Tibial artery (tissue), 1 donor: ENCODE measurements around a stretch of chr20.

- PRO-cap: no peak
Observed at GRCh38 chr20:20602878-20603373, 109.5 kb downstream of the RALGAPA2 start.

DNA sequence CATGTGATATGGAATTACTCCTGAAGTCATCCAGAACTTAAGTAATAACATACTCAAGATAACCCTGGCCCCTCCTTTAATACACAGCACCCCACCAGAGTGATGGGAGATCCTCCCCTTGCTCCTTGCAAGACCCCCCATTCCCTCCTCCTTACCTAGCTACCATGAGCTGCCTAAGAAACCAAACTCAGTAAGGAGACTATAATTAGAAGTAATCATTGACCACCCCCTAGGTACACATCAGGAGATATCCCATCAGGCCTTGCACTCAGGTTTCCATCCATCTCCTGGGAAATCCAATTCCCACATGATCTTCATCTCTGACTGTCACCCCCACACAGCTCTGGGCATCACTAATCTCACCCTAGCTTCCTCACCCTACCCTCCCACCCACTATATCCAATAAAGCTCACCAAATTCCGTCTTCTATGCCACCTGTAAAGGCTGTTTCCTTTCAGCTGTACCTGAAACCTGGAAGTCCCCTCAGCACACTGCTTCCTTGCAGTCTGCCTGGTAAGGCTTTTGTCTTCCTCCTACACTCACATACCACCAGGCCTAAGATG, 22.2 kb downstream of the RALGAPA2 start:
- PRO-cap: no peak

- PRO-cap: no peak
Observed at GRCh38 chr20:20731587-20732072, 19.2 kb upstream of the RALGAPA2 start.

DNA sequence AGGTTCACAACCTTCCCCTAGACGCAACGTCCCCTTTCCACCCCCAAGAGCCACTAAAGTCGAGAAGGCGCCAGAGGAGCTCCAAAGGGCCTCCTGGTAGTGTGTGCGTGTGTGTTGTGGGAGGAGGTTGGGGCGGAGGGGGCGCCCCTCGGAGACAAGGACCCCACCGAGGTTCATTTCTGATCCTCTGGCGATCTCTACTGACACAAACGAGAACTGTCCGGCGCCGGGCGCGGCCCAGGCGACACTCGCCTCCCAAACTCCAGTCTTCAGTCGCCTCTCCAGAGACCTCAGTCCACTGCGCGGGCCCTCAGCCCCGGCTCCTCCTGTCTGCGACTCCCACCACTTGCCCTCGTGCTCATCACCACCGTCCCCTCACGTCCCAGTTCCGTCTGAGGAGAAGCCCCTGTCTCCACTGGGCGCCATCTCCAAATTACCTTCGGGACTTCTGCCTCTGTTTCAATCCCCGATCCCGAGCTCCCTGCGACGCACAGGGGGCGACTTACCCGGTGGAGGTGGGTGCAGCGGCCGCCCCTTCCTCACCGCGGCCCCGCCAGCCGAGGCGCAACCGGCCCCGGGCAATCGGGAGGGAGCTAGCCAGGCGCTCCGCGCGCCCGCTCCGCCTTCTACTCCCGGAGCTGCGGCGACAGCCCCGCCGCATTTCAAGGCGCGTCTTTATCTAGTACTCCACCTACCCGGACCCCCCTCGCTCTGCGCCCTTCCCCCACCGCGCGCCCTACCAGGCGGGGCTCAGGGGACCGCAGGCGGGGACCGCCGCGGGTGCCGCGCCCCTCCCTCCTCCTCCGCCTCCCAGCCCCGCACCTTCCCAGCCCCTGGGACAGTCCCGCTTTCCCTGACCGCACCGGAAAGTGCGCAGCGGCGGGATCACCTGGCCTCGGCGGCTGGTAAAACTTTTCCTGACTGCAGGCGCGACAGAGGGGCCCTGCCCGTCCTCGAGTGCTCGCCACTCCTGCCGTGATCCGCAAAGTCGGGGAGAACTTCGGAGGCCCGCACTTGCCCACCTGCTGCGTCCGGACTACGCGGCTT, 7.7 kb upstream of the NKX2-2 start:
- PRO-cap: no peak

DNA sequence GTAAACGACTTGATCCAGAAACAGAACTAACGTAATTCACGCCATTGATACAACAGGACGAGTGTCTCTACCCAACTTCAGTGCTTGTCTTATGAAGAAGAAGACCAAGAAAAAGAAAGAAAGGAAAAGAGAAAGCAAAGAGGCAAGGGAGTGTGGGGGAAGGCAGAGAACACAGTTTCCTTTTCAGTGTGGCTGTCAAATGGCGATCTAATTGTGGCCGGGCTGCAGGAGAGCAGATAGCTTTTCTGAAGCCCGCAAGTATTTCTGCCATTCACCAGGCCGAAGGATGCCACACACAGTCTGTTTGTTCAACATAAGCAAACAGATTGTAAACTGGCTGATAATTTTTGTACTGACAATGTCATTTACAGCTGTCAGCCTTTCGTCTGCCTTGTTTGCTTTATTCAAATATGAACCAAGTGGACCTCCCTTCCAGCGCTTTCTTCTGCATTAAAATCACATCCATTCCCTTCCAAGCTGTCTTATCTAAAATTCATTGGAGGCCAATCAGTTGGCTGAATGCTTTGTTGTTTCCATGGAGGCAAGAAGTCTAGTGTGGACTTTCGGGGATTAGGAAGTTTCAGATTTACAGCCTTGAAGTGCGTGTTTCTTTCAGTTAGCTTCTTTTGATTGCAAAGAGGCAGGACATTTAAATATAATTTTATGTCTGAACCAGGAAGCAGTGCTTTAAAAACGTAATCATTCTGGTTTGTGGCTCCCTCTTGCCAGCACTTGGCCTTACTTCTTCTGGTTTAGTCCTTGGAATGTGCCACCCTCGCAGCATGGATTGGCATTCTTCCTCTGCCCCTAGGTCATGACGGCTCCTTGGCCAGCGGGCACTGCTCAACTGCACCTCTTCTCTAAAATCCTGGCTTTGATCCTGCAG, 180.4 kb downstream of the FOXA2 start:
- PRO-cap: no peak

DNA sequence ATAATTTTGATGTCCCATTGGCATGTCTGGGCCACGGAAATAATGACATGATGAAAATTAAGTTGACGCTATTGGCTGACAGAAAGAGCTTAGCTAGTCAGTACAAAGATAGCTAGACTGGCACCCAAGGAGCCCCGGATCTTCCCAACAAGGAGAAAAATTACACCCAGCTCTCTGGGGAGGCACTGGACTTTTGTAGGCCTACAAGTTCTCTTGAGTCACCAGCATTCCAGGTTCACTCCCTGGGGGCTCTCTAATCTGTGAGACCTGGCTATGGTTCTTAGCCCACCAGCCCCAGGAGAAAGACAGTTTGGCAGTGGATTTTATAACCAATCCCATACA, 59.8 kb downstream of the FOXA2 start:
- PRO-cap: no peak

GRCh38 chr20:22525703-22526200, 58.6 kb downstream of the FOXA2 start:
- PRO-cap: no peak

GRCh38 chr20:22570323-22570885, 14.0 kb downstream of the FOXA2 start:
- PRO-cap: no peak

- PRO-cap: no peak
Observed at GRCh38 chr20:22580339-22580533, 4.1 kb downstream of the FOXA2 start.

DNA sequence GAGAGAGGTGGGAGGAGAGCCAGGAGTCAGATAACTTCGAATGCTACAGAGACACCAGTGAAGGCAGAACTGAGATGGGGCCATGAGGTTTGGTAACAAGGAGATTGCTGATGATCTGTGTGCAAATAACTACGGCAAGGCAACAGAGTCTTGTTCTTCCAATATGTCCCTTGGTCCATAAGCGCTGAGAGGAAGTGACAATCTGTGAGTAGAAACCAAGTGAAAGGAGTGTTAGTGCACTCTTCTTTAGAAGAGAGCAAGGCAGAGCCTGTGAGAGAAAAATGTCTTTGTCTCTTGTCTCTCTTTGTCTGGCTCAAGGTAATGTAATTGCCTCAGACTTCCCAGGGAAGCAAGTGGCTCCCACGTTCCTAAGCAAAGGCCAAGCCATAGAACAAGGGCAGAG, 211.3 kb upstream of the FOXA2 start:
- PRO-cap: no peak

- PRO-cap: unidirectional peak, plus-strand start at chr20:23051042; bidirectional peak, plus-strand start at chr20:23051265, minus-strand start at chr20:23051114
Observed at GRCh38 chr20:23050538-23051169, 1.2 kb upstream of the THBD start.

GRCh38 chr20:23128386-23128869, 42.3 kb upstream of the CD93 start:
- PRO-cap: no peak

- PRO-cap: unidirectional peak, plus-strand start at chr20:23152108; bidirectional peak, plus-strand start at chr20:23152684, minus-strand start at chr20:23152456
Observed at GRCh38 chr20:23151617-23153022, 66.0 kb upstream of the CD93 start.

DNA sequence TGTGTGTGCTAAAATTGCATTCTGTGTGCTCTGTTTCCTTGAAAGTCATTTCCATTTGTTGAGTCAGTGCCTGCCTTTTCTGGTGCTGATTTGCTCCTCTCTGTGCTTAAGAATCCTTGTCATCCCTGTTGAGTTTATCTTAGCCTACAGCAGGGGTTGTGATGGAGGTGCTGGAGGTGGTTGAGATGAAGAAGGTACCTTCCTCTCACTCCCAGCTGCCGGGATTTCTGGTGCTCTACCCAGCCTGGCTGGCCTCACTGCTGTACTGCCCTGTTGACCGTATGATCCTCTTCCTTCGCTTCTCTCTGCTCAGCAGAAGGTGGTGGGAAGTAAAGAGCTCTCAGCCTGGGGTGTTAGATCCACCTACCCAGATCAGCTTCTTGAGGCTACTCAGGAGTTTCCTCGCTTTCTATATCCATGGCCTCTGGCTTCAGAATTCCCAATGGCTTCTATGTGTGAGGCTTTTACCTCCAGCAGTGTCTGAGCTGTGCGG, 101.1 kb upstream of the NXT1 start:
- PRO-cap: no peak

DNA sequence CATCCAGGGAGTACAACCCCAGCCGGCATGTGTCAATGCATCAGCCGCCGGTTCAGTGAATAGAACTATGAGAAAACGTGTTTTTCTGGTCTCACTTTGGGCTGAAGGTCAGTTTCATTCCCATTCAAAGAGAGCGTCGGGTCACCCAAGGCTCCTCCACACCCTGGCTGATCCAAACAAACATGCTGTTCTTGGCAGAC, 35.5 kb upstream of the NXT1 start:
- PRO-cap: unidirectional peak, minus-strand start at position 57 of the sequence

DNA sequence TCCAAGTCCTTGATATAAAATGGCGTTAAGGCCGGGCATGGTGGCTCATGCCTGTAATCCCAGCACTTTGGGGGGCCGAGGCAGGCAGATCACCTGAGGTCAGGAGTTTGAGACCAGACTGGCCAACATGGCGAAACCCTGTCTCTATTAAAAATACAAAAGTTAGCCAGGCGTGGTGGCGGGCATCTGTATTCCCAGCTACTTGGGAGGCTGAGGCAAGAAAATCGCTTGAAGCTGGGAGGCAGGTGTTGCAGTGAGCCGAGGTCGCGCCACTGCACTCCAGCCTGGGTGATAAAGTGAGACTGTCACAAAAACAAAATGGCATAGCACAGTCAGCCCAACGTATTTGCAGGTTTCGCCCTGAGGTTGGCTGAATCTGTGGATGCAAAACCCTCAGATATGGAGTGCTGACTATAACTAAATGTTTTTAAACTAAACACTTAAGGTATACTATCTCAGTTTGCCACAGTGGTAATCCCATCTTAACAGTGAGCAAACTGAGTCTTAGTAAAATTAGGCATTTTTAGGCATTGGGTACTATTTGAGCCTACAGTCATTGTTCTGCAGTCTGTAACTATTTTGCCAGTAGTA, 2.8 kb downstream of the NXT1 start:
- PRO-cap: no peak

DNA sequence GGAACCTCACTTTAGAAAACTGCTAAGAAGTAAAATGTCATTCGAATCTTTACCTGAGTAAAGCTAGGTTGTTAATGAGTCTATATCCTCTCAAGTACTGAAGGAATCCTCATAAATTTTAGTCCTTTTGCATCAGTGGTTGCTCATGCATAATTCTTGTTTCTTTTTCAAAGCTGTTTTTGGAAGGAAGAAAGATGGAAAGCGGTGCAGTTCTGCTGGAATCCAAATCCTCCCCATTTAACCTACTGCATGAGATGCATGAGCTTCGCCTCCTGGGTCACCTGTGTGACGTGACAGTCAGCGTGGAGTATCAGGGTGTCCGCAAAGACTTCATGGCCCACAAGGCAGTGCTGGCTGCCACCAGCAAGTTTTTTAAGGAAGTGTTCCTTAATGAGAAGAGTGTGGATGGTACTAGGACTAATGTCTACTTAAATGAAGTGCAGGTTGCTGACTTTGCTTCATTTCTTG, 2.2 kb downstream of the GZF1 start:
- PRO-cap: no peak

GRCh38 chr20:23399620-23400388, 21.5 kb downstream of the NAPB start:
- PRO-cap: no peak

DNA sequence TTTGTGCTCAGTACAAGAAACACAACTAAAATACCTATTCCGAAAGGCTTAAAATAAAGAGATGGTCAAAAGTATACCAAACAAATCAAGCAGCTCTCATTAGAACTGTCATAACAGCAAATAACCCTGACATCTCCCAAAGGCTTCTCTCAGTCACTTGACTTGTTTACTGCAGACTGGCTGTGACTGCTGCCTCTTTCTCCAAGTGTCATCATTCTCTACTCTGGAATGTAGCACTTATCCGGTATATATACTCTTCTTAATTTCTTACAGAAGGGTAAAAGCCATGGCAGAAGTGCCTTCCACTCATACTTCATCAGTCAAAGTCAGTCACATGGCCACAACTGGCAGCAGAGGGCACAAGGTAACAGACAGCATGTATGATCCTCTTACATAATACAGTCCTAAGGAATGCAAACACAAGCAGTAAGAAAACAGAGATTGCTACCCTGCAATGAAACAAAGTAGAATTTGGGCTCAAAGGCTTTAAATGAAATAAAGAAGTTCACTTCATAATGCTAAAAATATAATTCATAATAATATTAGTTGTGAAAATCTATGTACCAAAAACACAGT, 9.3 kb downstream of the NAPB start:
- PRO-cap: no peak

DNA sequence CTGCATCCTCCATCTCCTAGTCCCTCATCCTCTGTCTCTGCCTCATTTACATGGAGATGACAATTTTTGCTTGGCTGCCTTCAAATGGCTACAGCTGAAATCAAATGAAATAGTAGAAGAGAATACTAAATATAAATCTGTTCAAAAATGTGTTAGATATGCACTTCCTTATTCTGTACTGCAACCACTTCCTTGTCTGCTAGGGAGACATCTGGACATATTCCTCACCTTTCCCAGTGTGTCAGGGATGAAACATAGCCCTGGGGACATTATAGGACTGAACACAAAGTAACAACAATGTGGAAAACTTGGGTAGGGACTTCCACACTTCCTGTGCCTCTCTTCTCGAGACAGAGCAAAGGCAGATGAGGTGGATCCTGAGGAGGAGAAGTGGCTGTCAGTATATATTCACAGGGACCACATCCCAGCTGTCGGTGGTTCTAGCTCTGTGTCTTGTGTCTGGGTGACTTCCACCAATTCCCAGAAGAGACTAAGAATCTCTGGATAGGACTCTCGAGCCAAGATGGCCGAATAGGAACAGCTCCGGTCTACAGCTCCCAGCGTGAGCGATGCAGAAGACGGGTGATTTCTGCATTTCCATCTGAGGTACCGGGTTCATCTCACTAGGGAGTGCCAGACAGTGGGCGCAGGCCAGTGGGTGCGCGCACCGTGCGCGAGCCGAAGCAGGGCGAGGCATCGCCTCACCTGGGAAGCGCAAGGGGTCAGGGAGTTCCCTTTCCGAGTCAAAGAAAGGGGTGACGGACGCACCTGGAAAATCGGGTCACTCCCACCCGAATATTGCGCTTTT, 16.7 kb downstream of the CST9 start:
- PRO-cap: no peak